Metastatic Pancreatic Carcinoma in the Ovary (tissue), 1 donor: ENCODE measurements around a stretch of chr2.

DNA sequence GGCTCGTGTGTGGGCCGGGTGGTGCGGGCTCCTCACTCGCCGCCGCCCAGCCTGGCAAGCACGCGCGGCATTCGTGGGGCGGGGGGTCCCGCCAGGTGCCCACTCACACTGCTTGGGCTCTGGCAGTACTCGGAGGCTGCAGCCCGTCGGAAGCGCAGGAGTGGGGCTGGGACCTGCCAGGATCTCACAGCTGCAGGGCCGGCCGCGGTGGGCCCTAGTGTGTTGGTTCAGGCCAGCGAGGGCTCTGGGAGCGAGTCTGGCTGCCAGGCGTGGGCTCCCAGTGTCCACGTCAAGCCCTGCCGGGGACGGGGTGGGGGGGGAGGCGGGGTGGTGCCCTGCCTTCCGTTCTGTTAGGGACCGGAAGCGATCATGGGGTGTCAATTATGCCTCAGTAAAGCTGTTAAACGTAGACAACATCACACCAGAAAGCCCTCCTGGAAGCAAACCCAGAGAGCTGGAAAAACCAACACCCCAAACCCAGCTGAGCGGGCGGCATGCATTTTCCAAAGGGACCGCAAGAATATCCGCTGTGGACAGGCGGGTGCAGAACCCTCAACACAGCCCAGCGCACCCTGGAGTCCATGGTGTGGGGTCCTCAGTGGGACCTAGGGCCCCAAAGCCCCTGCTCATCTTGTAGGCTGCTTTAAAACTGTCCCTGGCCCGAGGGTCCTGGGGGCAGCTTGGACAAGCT is 1.2 kb upstream of the HS6ST1 start:
- PRO-cap, result no peak

- PRO-cap, result no peak
Observed at GRCh38 chr2:128362826-128363305, 44.2 kb upstream of the HS6ST1 start.

- PRO-cap, result no peak
Observed at GRCh38 chr2:129273489-129273955, 705.9 kb upstream of the RAB6C start.

GRCh38 chr2:130129523-130129977 is 528 bp upstream of the POTEF start:
- PRO-cap, result no peak

- PRO-cap, result no peak
Observed at GRCh38 chr2:130183026-130183625, 1.1 kb downstream of the MZT2B start.

DNA sequence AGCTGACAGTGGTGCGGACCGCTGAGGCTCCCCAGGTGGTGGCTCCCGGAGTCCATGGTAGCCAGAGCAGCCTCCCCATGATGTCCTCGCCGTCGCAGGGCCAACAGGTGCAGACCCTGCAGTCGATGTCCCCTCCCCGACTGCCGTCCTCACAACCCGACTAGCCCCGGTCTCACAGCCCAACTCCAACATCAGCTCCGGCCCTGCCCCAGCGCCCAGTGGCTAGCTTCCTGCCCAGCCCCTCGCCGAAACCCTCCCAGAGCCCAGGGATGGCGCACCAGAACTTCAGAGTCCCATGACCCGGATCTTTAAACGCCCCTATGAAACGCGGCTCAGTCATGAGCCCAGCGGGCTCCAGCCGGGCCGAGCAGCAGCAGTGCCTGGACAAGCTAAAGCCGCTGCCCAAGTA is 53.7 kb upstream of the TUBA3E start:
- PRO-cap, result no peak

GRCh38 chr2:130756191-130756465 is 788 bp downstream of the AMER3 start:
- PRO-cap, result bidirectional peak, plus-strand start at chr2:130756323, minus-strand start at chr2:130756085

GRCh38 chr2:130807605-130808463 is 28.9 kb upstream of the ARHGEF4 start:
- PRO-cap, result no peak

DNA sequence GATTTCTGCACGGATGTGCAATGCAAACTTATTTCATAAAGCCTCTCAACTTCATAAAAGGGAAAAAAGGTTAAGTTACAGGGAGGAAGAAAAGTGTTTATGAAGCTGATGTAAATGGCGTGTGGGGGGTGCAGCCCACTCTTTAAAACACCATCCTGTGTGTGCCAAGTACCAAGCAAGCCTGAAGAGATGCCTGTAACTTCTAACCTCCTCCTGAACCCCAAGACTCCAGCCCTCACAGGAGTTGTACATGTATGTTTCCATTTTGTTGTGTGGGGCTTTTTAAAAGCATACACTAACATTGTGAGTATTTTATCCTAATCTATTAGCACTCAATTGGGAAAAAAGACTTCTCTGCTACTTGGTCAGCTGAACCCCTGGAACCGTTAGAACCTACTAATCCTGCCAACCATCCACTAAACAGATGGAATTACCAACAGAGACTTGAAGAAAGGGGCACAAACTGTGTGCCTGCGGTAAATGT is 43.2 kb downstream of the FAM168B start:
- PRO-cap, result no peak

GRCh38 chr2:131491422-131491625 is 873 bp downstream of the MZT2A start:
- PRO-cap, result no peak

DNA sequence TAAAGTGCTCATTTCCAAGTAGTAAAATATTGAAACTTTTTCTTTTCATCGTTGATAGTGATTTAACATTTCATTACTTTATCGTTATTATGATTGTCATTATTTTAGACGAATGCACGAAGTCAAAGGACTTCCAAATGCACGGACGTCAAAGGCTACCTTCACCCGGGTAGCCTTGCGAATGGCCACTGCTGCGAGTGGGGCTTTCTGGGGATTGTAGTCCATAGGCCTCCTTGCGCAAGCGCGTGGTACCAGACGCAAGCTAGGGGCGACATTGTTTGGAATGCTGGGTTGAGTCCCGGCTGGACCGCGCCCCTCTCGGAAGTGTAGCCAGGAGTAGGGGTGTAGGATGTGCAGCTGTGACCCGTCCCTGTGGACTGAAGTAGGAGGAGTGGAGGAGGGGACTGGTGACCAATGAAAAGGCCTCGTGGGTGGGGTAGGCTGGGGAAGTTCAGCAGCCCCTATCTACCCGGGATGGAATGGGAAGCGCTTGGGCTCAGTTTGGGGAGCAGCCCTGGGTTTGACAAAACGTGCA is 112.0 kb upstream of the GPR39 start:
- PRO-cap, result unidirectional peak, plus-strand start at position 274 of the sequence

DNA sequence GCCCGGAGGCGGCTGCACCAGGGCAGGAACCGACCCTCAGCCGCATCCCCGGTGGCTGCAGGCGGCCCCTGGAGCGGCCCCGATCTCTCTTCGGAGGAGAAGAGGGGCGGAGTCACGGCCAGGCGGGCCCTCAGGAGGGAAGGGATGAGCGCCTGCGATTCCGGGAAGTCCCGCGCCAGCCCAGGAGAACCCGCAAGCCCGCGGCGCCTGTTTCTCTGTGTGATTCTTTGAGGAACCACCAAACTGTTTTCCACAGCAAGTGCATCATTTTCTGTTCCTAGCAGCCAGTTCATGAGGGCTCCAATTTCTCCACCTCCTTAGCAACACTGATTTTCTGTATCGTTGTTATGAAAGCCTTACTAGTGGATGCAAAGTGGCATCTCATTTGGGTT is 63.1 kb upstream of the GPR39 start:
- PRO-cap, result unidirectional peak, minus-strand start at position 61 of the sequence

DNA sequence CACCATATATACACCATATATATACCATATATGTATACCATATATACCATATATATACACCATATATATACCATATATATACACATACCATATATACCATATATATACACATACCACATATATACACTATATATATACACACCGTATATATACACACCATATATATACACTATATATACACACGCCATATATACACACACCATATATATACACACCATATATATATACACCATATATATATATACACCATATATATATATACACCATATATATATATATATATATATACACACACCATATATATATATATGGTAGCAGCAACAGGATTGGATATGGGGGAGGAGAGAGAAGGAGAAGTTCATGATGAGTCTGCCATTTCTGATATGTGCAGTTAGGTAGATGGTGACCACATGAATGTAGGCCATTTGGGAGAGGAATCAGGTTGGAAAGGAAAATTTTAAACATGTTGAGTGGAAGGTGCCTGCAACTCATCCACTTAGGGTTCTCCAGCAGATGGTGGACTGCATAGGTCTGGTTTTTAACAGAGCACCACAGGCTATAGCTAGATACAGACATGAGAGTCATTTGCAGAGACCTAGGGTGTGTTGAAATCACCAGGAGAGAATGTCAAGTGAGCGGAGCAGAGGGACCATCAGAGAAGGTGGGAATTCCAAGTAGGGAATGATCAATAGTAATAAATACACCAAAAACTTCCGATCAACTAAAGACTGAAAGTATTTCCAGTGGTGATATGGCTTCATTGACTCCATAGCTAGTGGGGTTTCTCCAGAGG is 76.8 kb downstream of the GPR39 start:
- PRO-cap, result no peak

- PRO-cap, result no peak
Observed at GRCh38 chr2:132668842-132669796, 886 bp downstream of the LYPD1 start.

DNA sequence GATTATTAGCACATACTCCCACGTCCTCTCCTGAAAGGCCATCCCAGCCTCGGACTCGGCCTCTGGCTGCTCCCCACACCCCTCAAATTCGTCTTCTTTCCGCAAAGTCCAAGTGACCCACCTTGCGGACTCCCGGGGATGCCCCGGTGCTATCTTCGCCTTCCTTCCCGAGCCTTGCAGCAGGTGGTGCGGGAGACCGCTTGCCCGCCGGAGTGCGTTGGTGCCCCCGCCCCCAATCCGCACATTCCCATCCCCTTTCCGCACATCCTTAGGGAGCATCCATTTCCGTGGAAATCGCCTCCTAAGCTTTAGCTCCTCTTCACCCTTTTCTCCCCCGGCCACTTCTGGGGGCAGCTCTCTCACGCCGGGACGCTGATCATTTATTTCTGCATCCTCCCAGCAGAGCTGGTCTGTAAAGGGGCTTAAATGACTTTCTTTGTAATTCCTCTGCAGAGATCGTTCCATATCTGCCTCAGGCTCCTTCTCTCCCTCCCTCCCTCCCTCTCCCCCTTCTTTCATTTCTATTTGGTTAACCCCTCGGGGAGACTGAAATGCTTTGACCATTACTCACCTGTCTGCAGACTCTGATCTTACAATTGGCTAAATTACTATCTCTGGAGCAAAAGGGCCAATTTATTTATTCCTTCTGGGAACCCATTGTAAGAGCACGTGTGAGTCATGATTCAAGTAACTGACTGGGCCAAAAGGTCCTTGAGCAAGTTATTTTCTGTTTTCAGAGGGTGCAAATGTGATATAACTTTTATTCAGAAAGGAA is 1.2 kb upstream of the LYPD1 start:
- PRO-cap, result no peak

GRCh38 chr2:133265165-133266106 is 302.8 kb downstream of the NCKAP5 start:
- PRO-cap, result no peak

DNA sequence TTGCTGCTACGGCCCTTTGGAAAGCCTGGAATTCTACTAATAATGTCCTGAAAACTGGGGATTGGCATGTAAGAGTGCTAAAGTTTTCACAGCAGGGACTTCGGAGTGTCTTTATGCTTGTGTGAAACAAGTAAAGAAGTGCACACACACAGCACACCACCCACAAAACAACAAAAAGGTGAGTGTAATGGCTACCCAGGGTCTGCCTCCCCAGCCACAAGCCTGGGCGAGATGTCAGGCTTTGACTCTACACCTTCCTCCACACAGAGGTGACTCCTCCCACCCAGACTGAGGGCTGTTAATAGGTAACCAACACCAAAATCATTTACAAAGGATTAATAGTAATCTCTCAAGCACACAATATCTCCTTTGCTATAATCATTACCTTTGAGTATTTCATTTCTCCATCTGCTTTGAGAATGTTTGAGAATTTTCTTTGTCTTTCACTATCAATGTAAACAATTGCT is 166.7 kb upstream of the MGAT5 start:
- PRO-cap, result no peak

- PRO-cap, result unidirectional peak, plus-strand start at chr2:134118619
Observed at GRCh38 chr2:134118320-134118864, 135.5 kb upstream of the MGAT5 start.

DNA sequence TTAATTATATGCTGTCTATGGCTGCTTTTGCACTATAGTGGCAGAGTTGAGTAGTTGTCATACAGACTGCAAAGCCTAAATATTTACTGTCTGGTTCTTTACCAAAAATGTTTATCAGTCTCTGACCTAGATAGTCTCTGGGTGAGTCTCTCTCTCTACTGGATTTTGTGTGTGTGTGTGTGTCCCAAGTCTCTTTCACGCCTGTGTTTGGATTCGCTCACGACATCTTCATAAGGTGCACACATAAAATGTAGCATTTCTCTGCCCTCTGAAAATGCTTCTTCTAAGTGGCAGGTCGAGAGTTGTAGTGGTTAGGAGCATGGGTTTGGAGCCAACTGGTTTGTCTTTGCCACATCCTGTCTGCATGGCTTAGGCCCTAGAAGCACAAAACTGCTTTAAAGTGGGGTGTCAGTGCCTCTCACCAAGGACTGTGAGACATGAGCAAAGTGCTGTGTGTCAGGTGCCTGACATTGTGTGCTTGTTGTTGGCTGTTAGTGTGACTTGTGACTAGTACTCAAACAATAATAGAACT is 4.6 kb downstream of the MGAT5 start:
- PRO-cap, result no peak

GRCh38 chr2:134280155-134280595 is 26.3 kb downstream of the MGAT5 start:
- PRO-cap, result no peak